Cytotoxic T cell (primary cell): Measurements from ENCODE around the gene GDPD3.

GRCh38 chr16:29743087-29743433 is 2.7 kb downstream of the C16orf54 start:
- PRO-cap, 2 experiments, result peak in 1 of 2 experiments; most common minus-strand start chr16:29743344 (in 1)

- PRO-cap, 2 experiments, result no peak in any of the 2 experiments
Observed at GRCh38 chr16:29747802-29748285, 2.1 kb upstream of the C16orf54 start.

- PRO-cap, 2 experiments, result peak in 2 of 2 experiments; most common plus-strand start chr16:29821323 (in 2); most common minus-strand start chr16:29821237 (in 2)
Observed at GRCh38 chr16:29820678-29821748, 751 bp downstream of the MVP start.

DNA sequence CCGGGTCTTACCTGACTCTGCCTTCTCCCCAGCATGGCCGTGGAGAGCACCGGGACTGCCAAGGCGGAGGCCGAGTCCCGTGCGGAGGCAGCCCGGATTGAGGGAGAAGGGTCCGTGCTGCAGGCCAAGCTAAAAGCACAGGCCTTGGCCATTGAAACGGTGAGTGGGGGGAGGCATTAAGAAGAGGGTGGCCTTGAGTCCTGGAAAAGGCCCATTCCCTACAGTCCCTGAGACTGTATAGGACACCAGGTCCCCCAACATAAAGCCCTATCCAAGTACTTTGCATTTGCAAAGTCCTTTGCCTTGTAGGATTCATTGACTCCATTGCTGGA is 16.9 kb downstream of the CDIPT start:
- PRO-cap, 2 experiments, result no peak in any of the 2 experiments

- PRO-cap, 2 experiments, result no peak in any of the 2 experiments
Observed at GRCh38 chr16:29858157-29859358, 4.5 kb downstream of the CDIPT start.

DNA sequence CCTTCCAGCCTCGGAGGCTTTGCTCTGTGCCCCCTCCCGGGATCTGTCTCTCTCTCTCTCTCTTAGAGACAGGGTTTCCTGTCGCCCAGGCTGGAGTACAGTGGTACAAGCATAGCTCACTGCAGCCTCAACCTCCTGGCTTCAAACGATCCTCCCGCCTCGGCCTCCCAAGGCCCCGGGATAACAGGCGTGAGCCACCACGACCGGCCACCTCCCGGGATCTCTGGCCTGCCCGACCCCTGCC is 13.9 kb upstream of the CDIPT start:
- PRO-cap, 2 experiments, result no peak in any of the 2 experiments

DNA sequence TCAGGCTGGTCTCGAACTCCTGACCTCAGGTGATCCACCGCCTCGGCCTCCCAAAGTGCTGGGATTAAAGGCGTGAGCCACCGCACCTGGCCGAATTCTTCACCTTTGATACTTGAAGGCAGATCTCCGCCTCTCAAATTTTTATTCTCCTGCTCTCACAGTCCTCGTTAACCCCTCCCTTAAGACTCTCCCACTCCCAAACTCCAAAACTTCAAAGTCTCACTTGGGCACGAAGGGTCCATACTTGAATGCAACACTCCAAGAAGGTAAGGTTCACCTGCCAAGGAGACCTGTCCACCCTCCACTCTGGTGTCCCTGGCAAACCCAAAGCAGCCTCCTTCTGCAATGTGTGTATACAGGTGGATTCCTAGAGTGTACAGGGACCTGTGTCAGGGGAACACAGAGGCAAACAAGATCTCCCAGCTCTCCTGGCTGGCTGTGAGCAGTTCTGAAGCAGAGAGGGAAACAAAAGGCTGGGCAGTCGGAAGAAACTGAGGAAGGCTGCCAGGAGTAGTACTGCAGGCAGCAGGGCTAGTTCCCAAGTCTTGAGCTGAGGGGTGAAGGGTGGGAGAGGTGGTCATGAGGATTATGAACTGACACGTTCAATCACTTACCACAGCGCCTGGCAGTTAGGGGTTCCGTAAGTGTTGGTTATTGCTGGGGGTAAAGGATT is 965 bp downstream of the KCTD13 start:
- PRO-cap, 2 experiments, result no peak in any of the 2 experiments

- PRO-cap, 2 experiments, result no peak in any of the 2 experiments
Observed at GRCh38 chr16:29996439-29996717, 337 bp downstream of the INO80E start.

- PRO-cap, 2 experiments, result no peak in any of the 2 experiments
Observed at GRCh38 chr16:29996718-29997195, 716 bp downstream of the INO80E start.

GRCh38 chr16:30092159-30093174 is 743 bp upstream of the TBX6 start:
- PRO-cap, 2 experiments, result peak in 2 of 2 experiments; most common plus-strand start chr16:30092347 (in 1); most common minus-strand start chr16:30092742 (in 2)

GRCh38 chr16:30113279-30113905 is at the start of gene GDPD3:
Gene GDPD3, minus strand, starts transcription at chr16:30113537.
- PRO-cap, 2 experiments, result no peak in any of the 2 experiments

GRCh38 chr16:30183951-30184379 is 563 bp downstream of the CORO1A start:
- PRO-cap, 2 experiments, result peak in 2 of 2 experiments; most common plus-strand start chr16:30184258 (in 2); most common minus-strand start chr16:30184013 (in 1)

GRCh38 chr16:30276191-30276561 is 27.9 kb upstream of the NPIPB13 start:
- PRO-cap, 2 experiments, result no peak in any of the 2 experiments

DNA sequence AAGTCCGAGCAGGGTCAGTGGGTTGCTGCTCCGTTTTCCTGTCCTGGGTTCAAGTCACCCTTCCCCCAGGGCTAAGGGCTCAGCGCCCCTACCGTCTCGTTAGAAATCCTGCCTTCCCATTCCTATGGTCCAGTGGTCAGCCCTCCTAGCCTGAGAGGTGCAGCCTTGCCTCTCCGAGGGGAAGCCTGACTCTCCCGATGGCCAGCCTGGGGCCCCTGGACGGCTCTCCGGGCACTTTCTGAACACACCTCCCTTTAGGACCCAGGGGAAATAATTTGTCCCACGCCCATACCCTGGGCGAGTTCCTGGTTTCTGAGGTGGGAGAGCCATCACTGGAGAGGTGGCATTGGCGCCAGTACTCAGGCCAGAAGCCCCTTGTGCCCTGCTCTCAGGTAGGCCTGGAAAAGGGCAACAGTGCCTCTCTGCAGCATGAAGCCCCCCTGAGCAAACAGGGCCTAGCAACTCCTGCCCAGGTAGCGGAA is 541 bp upstream of the CD2BP2 start:
- PRO-cap, 2 experiments, result no peak in any of the 2 experiments

DNA sequence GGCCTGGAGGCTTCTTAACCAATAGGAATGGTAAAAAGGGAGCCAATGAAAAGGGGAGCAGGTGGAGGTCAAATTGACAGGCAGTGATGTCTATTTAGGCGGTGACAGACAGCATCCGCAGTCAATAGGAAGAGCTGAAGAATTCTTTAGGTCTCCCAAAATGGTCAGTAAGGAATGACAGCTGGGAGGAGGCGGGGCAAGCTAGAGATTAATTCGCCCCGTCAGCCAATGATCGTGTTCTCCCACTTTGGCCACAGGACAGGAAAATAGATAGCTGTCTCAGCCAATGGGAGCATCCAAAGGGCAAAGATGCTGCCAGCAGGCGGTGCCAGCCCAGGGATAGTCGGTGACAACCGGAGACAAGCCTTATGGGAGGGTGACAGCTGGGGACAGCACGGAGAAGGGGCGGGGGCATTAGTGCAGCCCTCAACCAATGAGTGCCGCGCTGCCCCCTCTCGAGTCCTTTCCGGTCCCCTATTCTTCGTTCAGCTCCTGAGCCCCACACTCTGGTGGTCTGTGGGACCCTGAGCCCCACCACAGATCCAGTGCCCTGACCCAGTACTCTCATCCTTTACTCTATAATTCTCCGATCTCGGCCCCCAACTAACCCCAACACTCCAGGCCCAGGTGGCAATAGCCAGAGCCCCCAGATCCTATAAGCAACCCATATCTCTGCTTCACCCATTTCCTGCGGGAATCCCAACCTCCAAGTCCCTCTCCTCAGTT is 711 bp upstream of the TBC1D10B start:
- PRO-cap, 2 experiments, result peak in 2 of 2 experiments; most common plus-strand start position 369 of the sequence (in 2)

GRCh38 chr16:30395665-30395848 is 337 bp downstream of the ZNF48 start:
- PRO-cap, 2 experiments, result no peak in any of the 2 experiments

DNA sequence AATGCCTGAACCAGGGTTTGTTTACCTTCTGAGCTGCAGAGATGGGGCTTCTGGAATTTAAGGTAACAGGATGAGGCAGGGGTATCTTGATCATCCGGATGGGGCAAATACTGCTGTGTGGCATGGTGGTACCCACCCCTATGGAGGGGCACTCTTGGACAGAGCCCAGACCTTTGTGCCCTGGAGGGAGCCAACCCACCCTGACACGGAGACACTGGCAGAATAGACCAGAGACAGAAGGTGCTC is 4.3 kb downstream of the ZNF48 start:
- PRO-cap, 2 experiments, result no peak in any of the 2 experiments

- PRO-cap, 2 experiments, result no peak in any of the 2 experiments
Observed at GRCh38 chr16:30407874-30408276, 469 bp downstream of the ZNF771 start.

DNA sequence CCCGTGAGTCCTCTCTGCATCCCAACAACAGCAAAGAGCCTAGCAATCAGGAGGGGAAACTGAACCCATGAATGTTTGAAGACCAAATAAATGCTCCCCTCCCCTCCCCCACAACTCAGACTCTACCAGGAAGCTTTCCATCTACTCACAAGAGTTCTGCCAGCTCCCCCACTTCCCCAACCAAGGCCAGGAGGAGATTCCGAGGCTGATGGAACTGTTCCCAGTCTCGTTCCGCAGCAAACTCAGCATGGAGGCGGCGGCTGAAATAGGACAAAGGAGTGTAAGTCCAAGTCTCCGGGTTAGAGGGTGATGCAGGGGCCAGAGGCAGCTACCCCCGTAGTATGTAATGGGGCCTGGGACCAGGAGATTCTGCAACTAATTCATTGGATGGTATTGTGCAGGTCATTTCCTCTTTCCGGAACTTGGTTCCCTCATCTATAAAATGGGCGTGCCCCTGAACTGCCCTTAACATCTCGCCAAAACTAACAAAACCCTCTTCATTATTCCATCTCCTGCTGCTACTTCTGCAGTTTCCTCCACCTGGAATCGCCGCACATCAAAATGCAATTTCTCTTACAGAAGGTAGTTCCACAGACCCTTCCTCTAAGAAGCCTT is 815 bp downstream of the DCTPP1 start:
- PRO-cap, 2 experiments, result no peak in any of the 2 experiments

DNA sequence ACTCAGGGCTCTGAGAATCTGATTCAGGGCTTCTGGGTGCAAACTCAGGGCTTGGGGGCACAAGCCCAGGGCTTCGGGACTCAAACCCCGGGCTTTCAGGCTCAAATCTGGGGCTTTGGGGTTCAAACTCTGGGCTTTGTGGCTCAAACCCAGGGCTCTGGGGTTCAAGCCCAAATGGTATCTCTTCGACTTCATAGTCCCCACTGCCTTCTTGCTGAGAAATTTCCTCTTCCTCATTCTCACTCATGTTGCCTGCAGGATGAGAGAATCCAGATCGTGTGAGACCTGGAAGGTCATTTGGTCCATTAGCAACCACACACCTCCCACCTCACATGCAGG is 597 bp downstream of the ZNF768 start:
- PRO-cap, 2 experiments, result no peak in any of the 2 experiments